Tibial artery (tissue), 1 donor: ENCODE results near the gene CFAP20.

GRCh38 chr16:57834884-57835382, 32.6 kb upstream of the KIFC3 start:
- PRO-cap = no peak

DNA sequence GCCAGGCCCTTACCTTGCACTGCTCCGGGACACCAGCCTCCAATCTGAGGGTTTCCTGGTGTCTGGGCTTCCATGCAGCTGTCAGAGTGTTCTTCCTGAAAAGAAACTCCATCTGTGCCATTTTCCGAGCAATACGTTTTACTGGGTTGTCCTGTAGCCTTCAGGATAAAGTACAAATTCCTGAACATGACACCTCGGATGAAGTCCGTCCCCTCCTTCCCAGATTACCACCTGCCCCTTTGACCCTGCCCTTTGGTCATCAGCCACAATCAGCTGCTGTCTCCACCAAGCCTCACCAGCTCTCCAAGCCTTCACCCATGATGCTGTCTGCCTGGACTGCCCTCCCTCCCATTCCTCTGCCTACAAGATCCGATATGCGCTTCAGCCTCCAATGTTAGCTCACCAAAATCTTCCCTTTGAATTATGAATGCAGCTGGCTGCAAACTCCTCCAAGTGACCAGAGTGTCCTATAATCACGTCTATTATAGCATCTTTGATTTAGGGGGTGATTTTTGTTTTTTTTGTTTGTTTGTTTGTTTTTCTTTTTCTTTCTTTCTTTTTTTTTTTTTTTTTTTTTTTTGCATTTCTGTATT, 60.5 kb upstream of the KIFC3 start:
- PRO-cap = no peak

DNA sequence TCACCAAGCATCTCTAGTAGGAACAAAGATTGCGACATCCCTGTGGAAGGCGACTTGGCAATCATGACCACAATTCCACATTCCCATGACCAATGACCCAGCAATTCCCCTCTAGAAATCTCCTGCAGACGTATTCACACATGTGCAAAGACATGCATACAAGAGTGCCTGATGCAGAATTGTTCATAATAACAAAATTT, 21.3 kb downstream of the CNGB1 start:
- PRO-cap = no peak

- PRO-cap = no peak
These were observed 15.4 kb downstream of the CNGB1 start for GRCh38 chr16:57955354-57956145.

- PRO-cap = bidirectional peak, plus-strand start at chr16:58129703, minus-strand start at chr16:58129381
These were observed at the start of gene CFAP20 for GRCh38 chr16:58128960-58130016. Gene CFAP20 (minus strand): TSS chr16:58129381.

- PRO-cap = no peak
These were observed 6.1 kb upstream of the CCDC113 start for GRCh38 chr16:58243384-58244204.

- PRO-cap = no peak
These were observed 23.7 kb upstream of the PRSS54 start for GRCh38 chr16:58318611-58318762.

DNA sequence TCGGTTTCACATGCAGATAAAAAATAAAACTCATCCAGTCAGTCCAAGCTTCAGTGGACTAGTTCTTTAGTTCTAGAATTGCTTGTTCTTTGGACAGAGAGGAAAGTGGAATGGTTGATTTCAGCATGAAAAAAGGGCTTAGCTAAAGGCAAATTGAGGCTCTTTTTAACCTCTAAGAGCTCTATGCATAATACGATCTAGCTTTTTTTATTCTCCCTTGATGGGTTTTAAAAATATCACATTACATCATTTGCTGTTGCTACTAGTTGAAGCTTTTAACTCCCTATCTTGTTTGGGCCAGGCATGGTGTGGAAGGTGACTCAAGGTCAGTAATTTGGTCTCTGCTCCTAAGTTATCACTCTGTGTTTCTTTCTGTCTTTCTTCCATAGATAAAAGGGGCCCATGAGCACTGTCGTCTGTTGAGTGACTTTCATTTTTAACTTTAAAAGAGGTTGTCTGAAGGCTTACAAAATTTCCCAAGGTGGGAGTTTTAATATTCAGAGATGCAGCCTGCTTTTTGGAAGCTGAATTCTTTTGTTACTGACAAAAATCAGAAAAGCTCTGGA, 58.1 kb upstream of the GOT2 start:
- PRO-cap = no peak

GRCh38 chr16:58862636-58862854, 128.4 kb upstream of the GOT2 start:
- PRO-cap = no peak

DNA sequence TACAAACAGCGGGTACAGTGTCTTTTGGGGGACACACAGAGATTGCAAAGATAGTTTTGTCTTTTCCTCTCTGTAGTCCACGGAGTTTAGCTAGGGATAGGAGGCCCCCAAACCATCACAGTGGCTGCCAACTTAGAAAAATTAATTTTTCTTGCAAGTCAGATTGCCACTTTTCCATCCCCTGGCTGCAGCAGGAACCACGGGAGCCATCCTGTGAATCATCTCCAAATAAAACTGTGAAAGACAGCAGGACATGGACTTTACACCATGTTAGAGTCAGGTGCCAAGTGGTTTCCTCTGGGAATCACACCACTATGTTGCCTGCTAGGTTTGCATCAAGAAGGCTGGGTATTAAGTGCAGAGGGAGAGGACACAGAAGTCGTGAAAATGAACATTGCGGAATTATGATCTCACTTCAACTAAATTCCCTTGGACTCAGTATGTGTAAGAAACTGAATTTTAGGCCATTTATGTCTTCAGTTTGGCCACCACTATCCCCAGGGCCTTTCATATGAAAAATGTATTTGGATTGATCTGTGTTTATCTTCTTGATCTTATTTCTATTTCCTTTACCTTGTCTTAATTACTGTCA, 471.3 kb upstream of the GOT2 start:
- PRO-cap = no peak

DNA sequence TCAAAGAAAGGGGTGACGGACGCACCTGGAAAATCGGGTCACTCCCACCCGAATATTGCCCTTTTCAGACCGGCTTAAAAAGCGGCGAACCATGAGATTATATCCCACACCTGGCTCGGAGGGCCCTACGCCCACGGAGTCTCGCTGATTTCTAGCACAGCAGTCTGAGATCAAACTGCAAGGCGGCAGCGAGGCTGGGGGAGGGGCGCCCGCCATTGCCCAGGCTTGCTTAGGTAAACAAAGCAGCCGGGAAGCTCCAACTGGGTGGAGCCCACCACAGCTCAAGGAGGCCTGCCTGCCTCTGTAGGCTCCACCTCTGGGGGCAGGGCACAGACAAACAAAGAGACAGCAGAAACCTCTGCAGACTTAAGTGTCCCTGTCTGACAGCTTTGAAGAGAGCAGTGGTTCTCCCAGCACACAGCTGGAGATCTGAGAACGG, 234.5 kb downstream of the CDH8 start:
- PRO-cap = no peak

GRCh38 chr16:65123944-65124154, 2.0 kb upstream of the CDH11 start:
- PRO-cap = no peak

GRCh38 chr16:66368144-66368737, 1.8 kb downstream of the CDH5 start:
- PRO-cap = no peak

- PRO-cap = no peak
These were observed 18.6 kb upstream of the BEAN1 start for GRCh38 chr16:66408117-66409244.

DNA sequence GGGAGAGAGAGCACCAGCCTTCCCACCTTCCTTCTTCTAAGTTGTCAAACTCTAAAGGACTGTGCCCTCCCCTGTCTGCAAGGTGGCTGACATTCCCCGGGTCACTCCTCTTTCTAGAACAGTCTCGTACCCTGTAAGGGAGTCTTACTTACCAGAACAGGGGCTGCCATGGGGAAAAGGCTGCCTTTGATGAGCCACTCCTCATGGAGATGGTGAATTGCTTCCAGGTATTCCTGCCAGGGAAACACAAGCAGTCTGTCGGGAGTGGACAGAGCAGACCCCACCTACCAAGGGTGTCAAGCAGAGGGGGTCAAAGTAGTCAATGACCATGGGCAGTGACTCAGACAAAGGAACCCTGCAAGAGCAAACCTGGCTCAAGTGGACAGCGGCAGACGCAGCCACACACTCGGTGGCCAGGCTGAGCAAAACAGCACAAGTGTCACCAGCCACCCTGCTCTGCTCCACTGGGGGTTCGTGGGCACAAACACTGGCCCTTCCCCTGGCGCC, 36.3 kb downstream of the TK2 start:
- PRO-cap = no peak

GRCh38 chr16:66553170-66553732, 875 bp downstream of the CKLF start:
- PRO-cap = no peak

GRCh38 chr16:66578843-66579334, 374 bp upstream of the CMTM2 start:
- PRO-cap = no peak

DNA sequence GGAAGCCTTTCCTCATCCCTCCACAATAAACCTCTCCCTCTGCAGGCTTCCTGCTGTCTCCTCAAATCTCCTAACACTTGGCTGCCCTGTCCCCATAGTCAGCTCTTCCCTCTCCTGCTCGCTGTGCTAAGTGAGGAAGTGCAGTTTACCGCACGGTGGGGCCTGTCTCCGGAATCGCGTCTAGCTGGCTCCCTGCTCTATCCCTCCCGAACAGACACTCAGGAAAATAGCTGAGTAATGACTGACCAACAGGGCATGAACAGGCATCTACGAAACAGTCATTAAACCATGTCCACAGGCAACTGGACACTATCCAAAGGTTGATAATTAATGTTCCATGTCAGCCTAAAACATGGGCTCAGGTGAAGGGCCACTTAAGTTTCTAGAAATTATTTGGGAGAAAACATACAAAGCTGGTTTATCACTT, 35.8 kb downstream of the CMTM4 start:
- PRO-cap = no peak

DNA sequence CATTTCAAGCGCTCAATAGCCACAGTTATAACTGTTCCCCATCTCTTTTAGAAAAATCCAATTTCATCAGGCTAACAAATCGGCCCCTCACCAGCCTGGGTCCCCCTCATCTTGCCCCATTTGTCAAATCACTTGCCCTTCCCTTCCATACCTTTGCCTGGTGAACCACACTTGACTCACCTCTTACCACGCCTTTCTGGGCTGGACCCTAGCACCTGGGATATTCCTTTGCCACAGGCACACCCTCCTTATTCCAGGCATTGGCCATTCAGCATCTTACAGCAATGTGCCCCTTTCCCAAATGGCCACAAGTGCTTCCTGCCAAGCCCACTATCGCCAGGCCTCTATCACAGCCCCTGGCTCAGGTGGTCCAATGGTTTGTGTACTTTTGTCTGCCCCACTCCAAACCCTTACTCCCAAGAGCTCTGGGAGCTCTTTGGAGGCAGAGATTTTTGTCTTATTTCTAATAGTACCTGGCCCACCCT, 14.8 kb downstream of the CMTM4 start:
- PRO-cap = no peak

GRCh38 chr16:66706044-66706493, 9.5 kb upstream of the CMTM4 start:
- PRO-cap = no peak